Sciatic nerve (tissue), 1 donor: ENCODE measurements around the genes PLAA and DNAJA1.

DNA sequence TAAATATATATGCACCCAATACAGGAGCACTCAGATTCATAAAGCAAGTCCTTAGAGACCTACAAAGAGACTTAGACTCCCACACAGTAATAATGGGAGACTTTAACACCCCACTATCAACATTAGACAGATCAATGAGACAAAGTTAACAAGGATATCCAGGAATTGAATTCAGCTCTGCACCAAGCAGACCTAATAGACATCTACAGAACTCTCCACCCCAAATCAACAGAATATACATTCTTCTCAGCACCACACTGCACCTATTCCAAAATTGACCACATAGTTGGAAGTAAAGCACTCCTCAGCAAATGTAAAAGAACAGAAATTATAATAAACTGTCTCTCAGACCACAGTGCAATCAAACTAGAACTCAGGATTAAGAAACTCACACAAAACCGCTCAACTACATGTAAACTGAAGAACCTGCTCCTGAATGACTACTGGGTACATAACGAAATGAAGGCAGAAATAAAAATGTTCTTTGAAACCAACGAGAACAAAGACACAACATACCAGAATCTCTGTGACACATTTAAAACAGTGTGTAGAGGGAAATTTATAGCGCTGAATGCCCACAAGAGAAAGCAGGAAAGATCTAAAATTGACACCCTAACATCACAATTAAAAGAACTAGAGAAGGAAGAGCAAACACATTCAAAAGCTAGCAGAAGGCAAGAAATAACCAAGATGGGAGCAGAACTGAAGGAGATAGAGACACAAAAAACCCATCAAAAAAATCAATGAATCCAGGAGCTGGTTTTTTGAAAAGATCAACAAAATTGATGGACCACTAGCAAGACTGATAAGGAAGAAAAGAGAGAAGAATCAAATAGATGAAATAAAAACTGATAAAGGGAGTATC is 63.3 kb downstream of the CDKN2A start:
- PRO-cap, result no peak

GRCh38 chr9:22079891-22080441 is 70.9 kb upstream of the CDKN2B start:
- PRO-cap, result no peak

DNA sequence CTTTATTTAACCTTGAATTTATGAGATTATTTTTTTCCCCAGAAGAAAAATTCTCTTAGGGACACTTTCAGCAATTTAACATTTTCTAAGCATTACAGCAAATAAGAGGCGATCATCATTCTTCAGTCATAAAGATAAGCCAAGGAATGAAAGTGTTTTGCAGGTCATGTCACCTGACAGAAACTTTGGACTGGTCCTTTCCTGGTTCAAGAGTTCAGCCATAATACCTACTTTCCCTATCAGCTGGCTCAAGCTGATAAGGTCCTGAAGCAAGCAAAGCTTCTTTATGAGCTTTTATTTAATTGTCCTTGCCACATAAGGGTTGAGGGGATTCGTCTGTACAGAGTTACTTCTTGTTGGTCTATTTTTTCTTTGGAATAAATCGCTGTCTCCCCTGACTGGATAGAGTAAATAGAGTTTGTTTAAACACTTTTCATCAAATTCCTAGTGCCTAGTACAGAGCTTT is 99.9 kb upstream of the CDKN2B start:
- PRO-cap, result no peak

DNA sequence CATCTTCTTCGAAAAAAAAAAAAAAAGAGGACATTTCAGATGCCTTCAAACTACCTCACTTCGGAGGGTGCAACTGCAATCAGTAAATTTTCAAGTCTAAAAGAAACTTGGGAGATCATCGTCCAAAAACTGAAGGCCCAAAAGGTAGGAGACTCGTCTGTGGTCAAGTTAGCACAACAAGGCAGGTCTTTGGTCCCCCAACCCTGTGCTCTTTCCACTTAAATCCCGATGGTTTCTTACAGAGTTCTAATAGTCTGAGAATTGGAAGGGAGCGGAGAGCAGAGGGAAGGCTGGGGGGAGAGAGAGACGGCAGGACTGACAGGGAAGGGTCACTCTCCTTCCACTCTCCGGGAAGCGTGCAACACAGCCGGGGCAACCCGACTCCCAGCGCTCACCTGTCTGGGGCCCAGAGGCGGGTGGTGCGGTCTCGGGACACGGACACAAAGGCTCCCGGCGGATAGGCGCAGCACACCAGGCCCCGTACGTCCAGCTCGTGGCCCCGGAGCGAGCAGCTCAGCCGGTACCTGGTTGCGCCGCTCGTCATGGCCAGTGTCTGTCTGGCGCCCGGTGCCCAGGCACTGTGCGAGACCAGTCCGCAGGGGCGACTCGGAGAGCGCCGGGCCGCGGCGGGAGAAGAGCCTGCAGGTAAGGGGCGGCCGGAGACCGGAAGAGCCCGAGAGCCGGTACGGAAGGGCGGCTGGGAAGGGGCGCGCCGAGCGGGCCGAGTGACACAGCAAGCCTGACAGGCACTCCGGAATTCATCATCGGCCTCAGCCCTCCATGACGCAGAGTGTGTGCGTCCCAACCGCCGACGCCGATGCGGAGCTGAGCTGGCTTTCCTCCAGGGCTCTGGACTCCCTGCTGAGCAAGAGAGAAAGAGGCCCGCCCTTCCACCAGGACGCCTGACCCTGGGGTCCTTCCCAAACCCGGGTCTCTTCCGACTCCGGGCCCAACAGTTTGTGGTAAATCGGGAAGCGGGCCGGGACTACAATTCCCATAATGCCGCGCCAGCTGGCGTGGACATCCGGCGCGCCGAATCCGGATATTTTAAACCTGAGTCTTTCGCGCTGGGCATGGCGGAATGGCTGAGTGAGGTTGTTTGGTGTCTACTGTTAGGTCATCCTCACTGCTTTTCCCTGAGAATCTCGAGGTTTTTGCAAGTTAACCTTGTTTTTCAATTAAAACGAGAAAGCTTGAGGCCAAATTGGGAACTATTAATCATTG is at the start of gene PLAA:
TSS of gene PLAA (minus strand) at position 741 of the 1,224 bp plus-strand sequence.
- PRO-cap, result unidirectional peak, plus-strand start at position 281 of the sequence; bidirectional peak, plus-strand start at position 409 of the sequence, minus-strand start at position 302 of the sequence; bidirectional peak, plus-strand start at position 788 of the sequence, minus-strand start at position 727 of the sequence; bidirectional peak, plus-strand start at position 1,061 of the sequence, minus-strand start at position 964 of the sequence

GRCh38 chr9:26955145-26955798 is 940 bp upstream of the IFT74 start:
- PRO-cap, result bidirectional peak, plus-strand start at chr9:26955545, minus-strand start at chr9:26955359

- PRO-cap, result no peak
Observed at GRCh38 chr9:26975520-26976802, 19.7 kb downstream of the IFT74 start.

DNA sequence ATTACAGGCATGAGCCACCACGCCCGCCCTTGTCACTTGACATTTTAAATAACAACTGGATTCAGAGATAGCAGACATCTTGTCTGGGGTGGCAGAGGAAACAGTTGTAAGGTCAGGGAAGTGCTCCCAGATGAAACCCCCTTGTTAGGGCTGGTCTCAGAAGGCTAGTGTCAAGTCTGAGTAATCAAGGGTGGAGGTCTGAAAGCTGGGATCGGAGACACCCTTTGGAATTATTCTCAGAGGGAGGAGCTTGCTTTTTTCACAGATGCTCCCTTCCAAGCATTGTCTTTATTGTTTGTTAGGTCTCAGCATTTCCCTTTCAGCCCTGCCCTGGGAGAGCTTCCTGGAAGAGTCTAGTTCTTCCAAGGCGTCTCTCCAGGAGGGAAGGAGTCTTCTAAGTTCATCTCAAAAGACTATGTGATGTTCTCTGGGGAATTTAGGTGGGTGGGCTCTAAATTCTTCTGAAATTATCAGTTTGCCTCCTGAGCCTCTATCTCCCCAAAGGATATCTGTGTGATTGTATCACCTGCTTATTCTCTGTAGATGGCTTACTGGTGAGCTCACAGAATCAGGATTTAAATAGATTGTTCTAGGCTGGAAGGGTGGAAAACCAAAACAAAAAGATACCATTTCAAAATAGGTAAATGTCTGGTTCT is 3.3 kb downstream of the TEK start:
- PRO-cap, result no peak

DNA sequence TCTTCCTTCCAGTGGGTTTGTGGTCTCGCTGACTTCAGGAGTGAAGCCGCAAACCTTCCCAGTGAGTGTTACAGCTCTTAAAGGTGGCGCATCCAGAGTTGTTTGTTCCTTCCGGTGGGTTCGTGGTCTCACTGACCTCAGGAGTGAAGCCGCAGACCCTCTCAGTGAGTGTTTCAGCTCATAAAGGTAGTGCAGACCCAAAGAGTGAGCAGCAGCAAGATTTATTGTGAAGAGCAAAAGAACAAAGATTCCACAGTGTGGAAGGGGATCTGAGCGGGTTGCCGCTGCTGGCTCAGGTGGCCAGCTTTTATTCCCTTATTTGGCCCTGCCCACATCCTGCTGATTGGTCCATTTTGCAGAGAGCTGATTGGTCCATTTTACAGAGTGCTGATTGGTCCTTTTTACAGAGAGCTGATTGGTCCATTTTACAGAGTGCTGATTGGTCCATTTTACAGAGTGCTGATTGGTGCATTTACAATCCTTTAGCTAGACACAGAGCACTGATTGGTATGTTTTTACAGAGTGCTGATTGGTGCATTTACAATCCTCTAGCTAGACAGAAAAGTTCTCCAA is 29.0 kb downstream of the TEK start:
- PRO-cap, result no peak

- PRO-cap, result no peak
Observed at GRCh38 chr9:27367866-27368714, 71.1 kb upstream of the EQTN start.

DNA sequence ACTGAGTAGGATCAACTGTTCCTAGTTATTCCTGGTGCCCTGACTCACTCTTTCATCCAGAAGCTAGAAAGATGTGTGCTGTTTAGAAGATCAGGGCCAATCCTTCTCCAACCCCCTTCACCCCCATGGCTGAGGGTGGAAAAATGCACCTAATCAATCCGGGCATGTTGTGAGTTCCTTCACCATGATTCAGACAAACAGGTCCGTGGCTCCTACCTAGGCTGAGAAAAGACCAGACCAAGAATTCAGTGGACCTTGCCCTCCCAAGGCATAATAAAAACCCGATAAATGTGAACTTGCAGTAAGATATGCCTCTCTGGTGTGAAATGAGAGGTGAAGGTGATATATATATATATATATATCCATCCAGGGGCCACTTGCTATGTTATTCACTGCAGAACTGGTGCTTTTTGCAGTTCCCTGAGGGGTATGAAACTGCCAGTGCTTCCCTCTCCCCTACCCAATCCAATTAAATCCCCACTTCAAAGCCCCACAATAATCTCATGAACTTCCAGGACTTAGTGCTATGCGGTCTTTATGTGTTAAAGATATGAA is 85.5 kb upstream of the EQTN start:
- PRO-cap, result no peak

GRCh38 chr9:27460271-27461230 is 63.5 kb upstream of the IFNK start:
- PRO-cap, result unidirectional peak, plus-strand start at chr9:27460975

DNA sequence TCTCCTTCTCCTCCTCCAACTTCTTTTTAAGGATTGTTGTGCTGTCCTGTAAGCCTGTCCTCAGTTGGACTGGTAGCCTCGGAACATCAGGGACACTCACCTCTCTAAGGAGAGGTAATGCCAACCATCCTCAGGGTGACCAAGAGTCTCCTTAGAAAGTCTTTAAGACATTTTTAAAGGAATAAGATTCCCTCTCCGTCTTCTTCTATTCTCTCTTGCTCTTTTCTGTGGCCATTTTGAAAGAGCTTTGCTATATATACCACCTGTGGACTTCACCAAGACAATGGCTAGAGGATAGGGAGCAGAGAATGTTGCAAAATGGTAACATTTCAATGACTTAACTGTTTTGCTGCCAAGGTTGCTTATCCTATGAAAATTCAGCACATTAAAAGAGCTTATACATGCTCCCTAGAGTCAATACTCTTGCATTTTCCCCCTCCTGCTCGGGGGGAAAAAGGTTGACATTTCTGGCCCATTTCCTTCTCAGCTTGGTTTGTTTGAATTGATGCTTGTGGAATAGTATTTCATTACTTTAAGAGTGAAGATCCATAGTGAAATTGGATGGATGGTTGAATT is 1.0 kb downstream of the IFNK start:
- PRO-cap, result no peak

GRCh38 chr9:27844722-27845083 is 271.4 kb upstream of the C9orf72 start:
- PRO-cap, result no peak

DNA sequence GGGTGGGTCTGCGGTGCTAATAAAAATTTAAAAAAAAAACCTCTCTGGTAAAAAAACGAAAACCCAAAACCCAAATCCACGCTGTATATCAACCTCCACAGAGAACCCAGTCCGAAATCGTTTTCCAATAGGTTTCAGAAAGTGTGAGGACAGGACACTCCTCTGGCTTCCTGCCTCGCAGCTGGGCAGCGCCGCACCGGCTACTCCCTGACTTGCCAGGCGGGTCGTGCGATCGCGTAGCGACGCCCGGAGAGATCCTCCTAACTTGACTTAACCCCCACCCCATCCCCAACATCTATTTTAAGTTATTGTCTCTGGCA is 868 bp downstream of the LINGO2 start:
- PRO-cap, result no peak

DNA sequence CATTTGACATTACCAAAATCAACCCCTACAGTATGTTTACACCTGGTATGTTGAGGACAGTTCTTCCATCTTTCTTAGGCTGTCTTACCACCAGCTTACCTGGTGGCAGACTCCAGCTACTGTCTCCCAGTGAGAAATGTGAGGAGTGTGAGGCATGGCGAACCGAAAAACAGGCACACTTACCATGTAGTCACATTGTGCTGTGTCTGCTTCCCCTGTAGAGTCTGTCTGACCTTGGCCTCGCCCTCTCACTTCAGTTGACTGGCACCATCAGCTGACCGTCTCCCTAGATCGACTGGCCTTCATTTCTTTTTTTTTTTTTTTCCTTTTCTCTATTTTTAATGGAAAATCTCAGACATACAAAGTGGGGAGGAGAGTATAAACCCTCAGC is 4.9 kb downstream of the ACO1 start:
- PRO-cap, result no peak

GRCh38 chr9:32404341-32404724 is 19.9 kb downstream of the ACO1 start:
- PRO-cap, result no peak

GRCh38 chr9:32457251-32457871 is 68.6 kb downstream of the RIGI start:
- PRO-cap, result no peak

DNA sequence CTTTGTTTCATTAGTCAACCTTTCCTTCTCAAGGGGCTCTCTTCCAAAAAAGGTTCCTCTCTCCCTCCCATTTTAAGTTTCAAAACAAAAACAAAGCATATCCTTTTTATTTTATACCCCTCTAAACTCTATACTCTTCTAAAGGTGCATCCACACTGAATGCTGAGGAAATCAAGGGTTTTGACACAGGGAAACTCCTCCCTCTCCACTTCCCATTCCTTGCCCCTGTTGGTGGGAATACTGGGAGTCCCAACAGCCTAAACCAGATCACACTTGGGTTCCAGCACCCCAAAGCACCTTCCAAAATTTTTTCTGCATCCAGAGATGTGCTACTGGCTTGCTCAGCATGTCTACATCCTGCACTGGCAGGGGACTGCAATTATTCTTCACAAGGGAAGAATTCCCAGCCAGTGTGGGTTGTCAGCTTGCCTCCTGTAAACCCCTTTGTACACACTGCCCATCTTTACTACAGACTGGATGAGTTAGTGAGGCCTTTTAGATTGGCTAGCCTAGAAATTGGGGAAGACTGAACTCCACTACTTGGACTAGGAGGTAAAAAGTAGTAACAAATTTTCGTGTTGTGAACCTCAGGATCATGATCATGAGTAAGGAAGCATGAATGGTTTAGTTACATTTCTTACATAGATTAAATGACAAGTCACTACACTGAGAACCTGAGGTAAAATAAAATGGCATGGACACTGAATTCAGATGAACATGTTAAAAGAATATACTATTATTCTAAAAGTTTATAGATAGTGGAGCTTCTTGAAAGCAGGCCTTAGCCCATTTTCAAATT is 11.8 kb upstream of the RIGI start:
- PRO-cap, result no peak

- PRO-cap, result bidirectional peak, plus-strand start at chr9:32572785, minus-strand start at chr9:32572747
Observed at GRCh38 chr9:32572197-32573010, 555 bp downstream of the NDUFB6 start.

- PRO-cap, result bidirectional peak, plus-strand start at chr9:33025275, minus-strand start at chr9:33025102
Observed at GRCh38 chr9:33024556-33025397, at the start of gene DNAJA1. TSS of gene DNAJA1 (plus strand) at chr9:33025273.